Cardiac ventricle fibroblast (primary cell): ENCODE data around the genes WFDC10A, SLC12A5 and SLC35C2.

GRCh38 chr20:44886870-44887281, 1.4 kb downstream of the YWHAB start:
- RAMPAGE, long total RNA: no peak

DNA sequence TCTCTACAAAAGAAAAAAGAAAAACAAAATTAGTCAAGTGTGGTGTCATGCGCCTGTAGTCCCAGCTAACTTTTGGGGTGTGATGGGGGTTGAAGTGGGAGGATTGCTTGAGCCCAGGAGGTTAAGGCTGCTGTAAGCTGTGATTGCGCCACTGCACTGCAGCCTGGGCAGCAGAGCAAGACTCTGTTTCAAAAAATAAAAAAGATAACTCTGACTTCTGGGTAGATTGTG, 17.0 kb downstream of the STK4 start:
- RAMPAGE, long total RNA: no peak

DNA sequence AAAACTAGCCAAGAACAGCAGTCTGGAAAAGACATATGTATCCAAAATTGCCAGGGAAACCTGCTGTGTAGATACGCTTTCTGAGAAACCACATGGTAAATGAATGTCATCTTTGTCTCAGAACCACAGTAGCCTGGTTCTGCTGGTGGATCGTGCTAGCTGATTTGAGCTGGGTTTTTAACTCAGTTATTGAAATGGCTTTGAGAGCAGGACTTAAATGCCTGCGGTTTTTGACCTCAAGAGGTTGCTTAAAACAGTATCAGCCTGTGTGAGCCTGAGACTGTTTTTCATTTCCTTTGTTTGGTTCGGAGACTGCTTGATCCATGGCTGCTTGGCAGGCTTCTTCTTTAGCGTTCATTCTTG, 47.9 kb downstream of the KCNS1 start:
- RAMPAGE, long total RNA: no peak

DNA sequence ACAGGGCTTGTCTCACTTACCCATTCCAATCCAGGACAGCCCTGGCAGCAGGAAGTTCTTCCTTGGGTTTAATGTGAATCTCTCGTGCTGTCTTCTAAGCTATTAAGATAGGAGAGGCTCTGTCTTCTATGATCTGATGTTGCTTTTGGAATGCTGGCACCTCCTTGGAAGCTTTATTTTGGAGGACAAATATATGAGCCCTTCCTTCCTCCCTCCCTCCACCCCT, 1.1 kb upstream of the WFDC5 start:
- RAMPAGE, long total RNA: no peak

DNA sequence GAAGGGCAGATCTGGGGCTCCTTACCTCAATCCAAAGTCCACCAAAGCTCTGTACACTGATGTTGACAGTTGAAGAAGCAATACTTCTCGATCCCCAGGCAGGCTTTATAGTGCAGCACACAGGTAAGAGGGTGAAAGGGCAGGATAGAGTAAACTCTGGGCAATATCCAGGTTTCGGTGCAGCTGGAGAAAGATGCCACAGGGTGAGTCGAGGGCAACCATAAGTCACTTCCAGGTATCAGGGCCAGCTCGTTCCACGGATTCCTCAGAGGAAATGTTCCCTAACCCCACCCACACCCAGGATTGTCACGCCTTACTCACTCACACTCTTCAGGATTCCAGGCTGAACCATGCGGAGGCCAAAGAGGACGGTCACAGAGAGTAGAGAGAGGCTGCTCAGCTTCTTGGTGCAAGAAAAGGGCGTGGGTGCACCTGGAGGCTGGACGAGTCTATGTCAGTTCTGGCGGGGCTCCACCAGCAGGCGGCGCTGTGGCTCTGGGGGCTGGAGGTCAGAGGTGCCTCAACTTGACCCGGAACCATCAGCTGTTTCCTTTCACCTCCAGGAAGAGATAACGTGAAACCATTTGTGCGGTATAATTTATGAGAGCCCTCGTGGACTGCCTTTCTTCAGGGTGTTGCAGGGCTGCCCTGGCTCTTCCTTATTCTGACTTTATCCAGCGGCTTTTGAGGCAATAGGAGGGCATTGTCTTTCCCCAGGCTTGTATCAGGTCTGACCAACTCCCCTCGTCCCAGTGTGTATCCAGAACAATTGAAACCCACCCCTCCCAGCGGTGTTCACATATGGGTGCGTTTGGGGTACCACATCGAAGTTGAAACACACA, 14.4 kb upstream of the WFDC12 start:
- RAMPAGE, long total RNA: no peak

DNA sequence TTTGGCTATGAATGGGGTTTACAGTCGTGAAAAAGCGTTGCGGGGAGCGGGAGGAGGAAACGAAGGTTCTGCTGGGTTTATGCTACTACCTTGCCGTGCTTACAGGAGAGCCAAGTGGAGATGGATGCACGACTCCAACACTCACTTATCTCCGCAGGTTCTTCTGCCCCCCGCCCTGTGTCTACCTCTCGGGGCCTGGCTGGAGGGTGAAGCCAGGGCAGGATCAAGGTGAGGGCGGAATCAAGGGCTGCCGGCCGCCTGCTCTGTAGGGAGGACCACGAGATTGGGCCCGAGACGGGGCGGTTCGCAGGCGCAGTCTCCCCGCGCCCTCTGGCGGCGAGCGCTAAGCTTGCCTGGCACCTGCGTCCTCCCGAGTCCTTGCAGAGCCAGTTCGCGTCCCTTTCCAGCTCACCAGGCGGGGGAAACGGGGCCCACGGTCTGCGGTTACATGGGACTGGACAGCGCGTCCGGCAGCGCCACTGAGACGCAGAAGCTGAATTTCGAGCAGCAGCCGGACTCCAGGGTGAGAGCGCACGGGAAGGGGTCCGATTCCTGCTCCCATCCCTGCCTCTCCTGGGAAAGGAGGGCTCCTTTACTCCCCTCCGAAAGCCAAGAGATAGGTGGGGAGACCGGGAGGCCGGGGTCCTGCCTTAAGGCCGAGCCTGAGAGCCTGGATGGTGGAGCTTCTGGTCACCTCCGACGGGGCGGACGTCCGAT, 3.5 kb upstream of the MATN4 start:
- RAMPAGE, long total RNA: no peak

DNA sequence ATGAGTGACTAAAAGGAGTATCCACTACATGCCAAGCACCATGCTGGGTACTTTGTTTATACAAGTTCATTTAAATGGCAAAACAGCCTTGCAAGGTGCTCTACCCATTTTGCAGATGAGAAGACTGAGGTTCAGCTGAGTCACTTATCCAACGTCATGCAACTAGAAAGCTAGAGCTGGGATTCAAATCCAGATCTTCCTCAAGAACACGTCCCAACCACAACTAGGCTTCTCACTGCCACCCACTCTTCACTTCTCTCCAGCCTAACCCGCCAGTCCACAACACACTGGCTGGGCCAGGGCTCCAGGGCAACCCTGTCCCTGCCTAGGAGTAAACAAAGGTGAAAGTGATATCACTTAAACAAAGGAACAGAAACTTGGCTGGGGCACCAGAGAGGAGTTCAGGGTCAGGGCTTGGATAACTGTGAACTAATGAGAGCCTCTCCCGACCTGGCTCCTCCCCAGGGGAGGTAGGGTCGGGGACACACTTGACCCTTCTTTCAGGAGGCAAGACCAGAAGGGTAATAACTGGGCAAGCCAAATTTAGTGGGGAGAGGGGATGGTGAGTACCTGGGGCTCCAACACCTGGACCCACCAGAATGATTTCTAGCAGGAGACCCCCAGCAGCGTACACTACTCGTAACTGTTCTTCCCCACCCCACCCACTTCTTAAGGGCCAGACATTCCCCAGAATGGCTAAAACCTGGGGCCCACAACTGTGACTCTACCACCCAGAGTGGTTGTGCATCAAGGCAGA, 7.8 kb downstream of the SDC4 start:
- RAMPAGE, long total RNA: no peak

DNA sequence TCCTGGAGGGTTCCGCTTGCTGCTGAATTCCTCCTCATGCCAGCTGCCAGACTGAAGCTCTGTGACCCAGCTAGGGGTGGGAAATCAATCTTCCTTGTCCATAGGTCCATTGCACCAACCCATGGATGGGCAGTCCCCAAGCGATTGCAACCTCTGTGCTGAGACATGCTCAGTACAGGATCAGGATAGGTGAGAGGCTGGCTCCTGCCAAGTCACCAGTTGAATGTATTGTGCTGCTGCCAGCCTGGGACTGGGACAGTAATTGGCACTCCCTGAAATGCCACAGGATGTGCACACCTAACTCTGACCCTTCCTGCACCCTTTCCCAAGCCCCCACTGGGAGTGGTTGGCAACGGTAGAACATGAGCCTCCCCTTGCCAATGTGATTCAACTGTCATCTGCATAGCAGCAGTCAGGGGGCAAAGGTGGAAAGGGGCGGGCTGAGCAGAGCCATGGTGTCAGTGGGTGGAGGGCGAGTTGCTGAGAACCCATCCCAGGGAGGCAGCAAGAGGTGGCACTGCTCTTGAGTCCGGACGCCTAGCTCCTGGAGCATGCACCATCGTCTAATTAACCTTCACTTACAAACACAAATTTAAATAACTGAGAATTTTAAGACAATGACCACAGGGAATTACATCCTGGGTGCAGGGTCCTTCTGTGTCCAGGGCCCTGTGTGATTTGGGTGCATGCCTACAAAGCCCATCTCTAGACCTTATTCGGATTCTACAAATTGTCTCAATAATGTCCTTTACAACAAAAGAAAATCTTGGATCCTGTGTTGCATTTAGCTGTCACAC, 15.3 kb downstream of the SPINT3 start:
- RAMPAGE, long total RNA: no peak

DNA sequence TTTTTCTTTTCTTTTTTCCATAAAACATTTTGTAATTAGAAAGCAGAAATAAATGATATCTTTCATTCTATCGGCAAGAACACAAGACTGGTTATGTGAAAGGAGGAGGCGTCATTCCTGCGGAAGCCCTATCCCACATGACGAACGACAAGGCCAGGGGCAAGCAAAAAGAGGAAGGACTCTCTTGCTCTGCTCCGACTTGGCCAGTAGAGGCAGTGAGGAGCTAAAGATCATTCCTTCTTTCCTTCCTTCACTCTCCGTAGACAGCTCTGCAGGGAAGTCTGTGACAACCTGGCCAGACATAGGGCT, at the start of gene WFDC10A:
Gene WFDC10A, plus strand, starts transcription at position 253 of the 309 bp plus-strand sequence.
- RAMPAGE, long total RNA: no peak

DNA sequence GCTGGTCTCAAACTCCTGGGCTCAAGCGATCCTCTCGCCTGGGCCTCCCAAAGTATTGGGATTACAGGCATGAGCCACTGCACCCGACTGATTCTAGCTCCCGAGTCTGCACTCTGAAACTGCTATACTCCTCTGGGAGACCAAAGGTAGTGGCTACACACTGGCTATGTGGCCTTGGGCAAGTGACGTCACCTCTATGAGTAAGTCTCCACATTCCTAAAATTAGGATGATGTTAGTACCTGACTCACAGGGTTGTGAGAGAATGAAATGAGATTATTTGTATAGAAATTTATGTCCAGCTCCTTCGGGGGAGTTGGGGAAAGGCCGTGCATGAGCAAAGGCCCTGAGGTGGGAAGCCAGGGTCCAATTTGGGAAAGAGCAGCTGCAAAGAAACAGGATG, 6.3 kb downstream of the PLTP start:
- RAMPAGE, long total RNA: no peak

DNA sequence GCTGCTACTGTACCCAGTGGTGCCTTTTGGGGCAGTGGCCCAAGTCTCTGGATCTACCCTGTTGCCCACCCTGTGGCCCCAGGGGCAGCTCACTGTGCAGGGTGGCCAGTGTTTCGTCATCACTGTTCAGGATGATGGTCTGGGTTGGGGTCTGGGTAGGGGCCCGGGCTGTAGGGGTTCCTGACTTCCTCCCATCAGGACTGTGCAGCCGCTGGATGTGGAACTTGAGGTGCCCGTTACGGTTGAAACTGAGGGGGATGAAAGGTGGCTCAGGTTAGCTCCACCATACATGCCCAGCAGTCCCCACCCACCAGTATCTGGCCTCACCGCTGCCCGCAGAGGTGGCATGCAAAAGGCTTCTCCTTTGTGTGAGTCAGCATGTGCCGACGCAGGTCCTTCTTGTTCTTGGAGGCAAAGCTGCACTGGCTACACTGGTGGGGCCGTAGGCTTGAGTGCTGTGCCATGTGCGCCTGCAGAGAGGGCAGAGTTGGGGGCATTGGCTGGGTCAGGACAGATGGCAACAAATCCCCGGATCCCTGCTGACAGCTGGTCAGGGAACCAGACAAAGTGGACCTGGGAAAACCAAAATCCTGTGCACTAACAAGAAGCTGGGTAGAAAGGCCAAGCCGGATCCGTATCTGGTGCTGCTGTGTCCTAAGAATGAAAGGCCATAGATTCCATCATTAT, 15.8 kb downstream of the PCIF1 start:
- RAMPAGE, long total RNA: no peak

GRCh38 chr20:45952914-45953271, 18.4 kb downstream of the PCIF1 start:
- RAMPAGE, long total RNA: no peak

DNA sequence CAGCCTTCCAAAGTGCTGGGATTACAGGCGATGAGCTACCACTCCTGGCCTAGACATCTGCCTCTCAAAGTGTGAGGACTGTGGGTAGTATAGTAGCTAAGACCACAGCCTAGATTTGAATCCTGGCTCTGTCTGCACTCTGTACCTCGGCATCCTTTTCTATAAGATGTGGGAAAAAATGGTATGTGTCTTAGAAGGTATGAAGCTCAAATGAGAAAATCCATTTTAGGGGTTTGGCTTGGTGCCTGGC, 1.2 kb downstream of the ZNF335 start:
- RAMPAGE, long total RNA: no peak

- RAMPAGE, long total RNA: no peak
Measured at GRCh38 chr20:46028607-46029497, at the start of gene SLC12A5. Gene SLC12A5 (plus strand): TSS chr20:46029215.

DNA sequence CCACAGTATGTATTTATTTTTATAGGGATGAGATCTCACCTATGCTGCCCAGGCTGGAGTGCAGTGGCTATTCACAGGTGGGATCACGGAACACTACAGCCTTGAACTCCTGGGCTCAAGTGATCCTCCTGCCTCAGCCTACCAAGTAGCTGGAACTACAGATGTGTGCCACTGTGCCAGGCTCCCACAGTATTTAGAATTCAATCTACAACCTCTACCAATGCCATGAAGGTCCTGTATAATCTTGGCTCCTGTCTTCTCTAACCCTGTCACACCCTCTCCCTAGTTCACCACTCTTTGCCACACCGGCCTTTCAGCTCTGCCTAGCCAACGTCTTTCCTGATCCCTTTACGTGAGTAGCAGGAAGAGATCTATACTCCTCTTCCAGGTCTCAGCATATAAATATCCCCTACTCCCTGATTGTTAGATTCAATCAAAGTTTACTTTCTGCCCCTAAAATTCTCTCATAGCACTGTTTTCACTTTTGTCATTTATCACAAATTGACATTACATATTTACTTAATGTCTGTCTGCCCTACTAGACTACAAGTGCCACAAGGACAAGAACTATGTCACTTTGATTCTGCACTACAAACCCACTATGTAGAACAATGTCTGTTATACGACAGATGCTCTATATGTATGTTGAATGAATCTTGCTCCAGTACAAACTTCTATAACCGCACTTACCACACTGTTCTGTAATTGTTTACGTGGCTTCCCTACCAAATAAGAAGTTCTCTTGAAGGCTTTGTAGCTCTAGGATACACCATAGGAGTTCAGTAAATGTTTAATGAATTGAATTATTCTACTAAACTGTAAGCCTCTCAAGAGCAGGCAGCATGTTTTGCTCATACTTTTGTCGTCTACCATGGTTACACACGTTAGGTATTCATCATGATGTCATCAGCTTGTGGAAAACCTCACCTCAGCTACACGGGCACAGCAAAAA, 17.2 kb downstream of the NCOA5 start:
- RAMPAGE, long total RNA: no peak

DNA sequence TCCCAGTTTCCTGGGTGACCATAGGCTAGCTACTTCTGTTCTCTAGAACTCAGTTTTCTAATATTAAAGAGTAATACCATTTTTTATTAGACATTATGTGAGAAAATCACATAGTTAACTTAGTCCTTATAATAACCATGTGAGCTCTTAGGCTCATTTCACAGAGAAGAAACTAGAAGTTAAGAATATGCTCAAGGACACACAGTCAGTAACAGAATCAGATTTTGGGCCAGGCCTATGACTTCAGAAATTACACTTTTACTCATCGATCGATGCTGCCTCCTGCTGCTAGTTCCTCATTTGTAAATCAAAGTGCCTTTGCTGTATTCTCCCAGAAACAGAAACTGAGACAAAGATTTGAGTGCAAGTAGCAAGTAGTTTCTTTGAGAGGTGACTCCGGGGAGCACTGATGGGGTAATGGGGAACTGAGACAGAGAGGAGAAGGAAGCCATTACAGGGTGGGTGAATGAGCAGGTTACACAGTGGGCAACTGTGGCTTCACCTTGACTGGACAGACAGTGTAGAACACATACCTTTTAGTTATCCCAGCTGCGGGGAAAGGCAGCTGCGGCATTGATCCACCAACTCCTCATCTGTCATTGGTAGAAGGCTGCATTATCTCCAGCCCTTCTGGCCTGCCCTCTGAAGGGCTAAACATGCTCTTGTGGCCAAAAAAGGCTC, 9.7 kb upstream of the CD40 start:
- RAMPAGE, long total RNA: no peak

DNA sequence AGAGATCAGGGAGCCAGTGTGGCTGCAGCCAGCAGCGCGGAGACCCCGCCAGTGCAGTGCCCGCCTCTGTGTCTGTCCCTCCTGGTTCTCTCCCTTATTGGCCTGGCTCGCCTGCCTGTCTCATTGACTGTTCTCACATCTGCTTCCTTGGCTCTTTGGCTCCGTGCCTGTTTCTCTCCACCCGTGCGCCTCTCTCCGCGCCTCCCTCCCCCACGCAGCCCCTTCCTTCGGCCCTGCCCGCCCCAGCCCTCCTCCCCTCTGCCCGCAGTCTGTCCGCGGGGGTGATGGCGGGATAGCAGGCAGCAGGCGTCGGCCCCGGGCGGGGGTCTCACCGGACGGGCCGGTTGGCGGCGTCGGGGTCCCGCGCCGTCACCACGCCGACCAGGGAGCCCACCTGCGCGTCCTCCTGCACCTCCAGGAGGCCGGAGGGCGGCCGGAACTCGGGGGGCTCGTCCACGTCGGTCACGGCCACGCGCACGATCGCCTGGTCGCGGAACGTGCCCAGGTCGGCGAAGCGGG, 91.9 kb downstream of the CD40 start:
- RAMPAGE, long total RNA: no peak

DNA sequence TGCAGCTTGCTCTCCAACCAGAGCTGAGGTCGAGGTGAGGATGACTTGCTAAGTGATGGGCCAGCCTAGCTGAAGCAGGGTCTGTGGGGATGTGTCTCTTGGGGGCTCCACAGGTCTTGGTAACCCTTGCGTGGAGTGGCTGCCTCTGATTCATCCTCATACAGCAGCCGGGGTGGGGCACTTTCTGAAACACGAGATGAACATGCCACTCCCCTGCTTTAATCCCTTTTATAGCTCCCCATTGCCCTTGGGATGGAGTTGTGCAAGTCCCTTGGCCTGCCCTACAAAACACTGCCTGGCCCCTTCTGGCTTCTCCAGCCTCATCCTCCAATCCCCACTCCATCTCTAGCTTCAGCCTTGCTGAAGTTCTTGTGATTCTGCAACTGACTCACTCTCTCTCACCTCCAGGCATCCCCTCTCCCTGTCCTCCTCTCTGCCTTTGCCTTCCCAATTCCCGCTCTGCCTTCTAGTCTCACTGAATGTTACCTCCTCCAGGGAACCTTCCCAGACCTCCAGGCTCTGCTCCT, 94.0 kb downstream of the CDH22 start:
- RAMPAGE, long total RNA: no peak

GRCh38 chr20:46364264-46364844, at the start of gene SLC35C2:
Gene SLC35C2 (minus strand): TSS chr20:46364425.
- RAMPAGE, long total RNA: no peak

DNA sequence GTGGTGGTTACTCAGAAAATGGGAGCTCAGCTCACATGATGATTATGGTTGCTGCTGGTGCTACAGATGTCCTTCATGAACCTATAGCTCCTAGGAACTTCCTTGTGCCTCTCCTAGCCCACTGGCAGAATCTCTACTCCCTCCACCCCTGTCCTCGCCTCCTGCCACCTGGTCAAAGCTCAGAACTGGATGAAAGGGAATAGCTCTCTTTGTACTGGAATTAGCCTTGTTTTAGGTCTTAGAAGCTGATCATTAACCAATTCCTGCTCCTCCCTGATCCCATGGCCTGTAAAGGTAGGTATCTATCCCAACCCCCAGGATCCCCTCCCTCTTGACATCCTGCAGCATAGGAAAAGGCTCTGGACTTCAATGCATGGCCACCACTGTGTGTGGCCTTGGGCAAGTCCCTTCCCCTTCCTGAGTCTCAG, 44.0 kb downstream of the SLC13A3 start:
- RAMPAGE, long total RNA: no peak